GM23338 (cell line): ENCODE measurements around a stretch of chr10.

DNA sequence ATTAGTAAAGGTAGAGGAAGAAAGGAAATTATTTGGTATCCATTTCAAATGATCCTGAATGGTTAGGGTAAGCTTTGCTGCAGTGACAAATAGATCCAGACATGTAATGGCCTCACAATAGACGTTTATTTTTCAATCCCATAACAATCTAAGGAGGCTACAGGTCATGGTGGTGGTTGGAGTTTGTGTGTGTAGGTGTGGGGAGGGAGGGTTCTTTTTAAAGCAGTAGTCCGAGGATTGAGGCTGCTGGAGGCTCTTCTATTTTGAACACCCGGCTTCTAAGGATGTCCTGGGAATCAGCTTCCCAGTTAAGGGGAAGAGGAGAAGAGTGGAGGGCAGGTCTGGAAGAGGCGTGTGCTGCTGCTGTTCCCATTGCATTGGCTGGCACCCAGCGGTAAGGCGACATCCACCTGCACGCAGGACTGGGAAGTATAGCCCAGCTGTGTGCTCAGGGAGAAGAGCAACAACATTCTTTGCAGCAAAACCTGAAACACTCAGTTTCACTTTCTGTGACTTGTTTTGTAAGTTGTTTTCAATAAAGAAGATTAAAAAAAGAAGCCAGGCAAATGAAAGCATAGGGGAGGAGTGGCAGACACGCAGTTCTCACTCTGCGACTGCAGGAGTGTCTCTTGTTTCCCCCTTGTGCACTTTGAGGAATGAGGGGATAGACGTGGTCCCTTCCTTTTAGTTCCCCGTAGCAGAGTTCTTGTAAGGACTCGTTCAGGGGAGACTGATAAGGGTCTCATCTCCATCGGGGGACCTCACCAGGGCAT is 5.6 kb downstream of the FBH1 start:
- PRO-cap: no peak
- RAMPAGE, long total RNA: no peak

GRCh38 chr10:5937031-5937648 is 40.2 kb downstream of the IL15RA start:
- PRO-cap: no peak
- RAMPAGE, long total RNA: no peak

DNA sequence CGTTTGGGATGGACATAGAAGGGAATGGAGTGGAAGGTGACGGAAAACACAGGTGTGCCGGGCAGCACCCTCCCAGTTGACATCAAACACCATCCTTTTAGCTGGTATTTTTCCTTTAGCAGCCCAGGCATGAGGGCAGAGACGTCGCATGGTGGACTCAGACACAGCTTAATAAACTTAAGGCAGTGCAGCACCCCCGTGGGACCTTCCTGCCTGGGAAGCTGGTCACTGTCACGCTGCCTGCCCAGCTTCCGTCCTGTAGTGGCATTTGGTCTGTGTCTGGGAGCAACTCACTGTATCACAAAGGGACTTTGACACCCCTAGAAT is 35.8 kb downstream of the IL15RA start:
- PRO-cap: no peak
- RAMPAGE, long total RNA: no peak

- PRO-cap: no peak
- RAMPAGE, long total RNA: no peak
Measured at GRCh38 chr10:6035004-6035203, 27.3 kb downstream of the IL2RA start.

DNA sequence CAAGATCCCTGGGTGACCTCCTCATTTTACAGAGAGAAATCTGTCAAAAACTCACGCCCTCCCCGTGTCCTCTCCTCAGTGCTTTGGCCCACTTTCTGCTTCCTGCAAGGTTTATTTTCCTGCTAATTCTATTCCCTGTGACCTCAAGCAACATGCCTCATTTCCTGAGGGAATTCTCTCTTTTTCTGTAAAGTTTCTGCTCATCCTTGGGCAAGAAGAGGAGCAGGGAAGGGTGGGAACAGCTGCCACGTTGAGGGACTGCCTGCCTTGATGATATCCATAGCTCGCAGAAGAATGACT is 4.7 kb downstream of the IL2RA start:
- PRO-cap: no peak
- RAMPAGE, long total RNA: no peak

DNA sequence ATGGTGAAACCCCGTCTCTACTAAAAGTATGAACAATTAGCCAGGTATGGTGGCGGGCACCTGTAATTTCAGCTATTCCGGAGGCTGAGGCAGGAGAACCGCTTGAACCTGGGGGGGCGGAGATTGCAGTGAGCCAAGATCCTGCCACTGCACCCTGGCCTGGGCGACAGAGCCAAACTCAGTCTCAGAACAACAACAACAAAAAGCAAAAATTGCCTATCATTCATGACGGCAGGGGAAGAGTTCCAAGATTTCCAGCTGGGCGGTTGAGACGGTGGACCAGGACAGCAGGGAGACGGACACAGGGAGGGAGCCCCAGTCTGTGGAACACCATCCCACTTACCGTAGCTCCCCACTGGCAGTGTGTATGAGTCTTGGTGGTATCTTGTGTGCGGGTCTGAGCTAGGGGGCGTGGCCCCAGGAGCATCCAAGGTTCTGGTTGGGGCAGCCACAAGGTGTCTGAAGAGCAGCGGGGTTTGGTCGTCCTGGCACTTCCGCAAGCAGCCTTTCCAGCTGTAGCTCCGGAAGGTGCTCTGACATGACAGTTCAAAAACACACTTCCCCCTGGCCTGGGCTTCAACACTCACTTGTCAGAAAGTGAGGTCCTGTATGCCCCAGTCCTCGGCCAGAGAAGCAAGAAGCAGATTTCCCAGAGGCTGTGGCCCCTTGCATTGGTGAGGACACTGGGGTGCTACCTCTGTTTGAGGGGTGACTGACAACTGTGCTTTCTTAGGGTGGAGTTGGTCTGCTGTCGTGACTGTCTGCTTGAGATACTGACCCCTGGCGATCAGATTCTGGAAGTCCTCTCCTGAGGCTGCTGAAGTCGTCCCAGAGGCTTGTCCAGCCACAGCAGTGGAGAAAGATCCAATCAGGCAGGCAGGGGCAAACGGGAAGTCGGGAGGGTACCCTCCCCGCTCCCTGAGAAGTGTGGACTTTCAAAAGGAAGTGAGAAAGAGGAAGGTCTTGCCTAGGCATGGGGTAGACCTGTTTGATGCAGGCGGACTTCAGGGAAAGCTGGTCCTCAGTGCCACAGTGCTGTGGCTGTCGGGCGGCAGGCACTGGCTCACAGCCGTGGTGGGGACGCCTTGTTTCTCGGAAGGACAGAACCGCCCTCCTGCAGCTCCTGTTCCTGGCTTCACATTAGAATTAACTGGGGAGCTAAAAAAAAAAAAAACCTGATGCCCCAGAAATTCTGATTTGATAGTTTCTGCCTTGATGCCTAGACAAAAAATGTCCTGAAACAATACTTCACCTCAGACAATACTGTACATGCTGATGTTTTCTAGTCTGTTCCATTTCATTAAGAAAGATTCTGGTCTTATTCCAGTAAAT is 51.5 kb upstream of the PFKFB3 start:
- PRO-cap: no peak
- RAMPAGE, long total RNA: no peak

- PRO-cap: no peak
- RAMPAGE, long total RNA: no peak
Measured at GRCh38 chr10:6153138-6153704, 49.5 kb upstream of the PFKFB3 start.

- PRO-cap: no peak
- RAMPAGE, long total RNA: no peak
Measured at GRCh38 chr10:6173023-6173525, 29.7 kb upstream of the PFKFB3 start.

DNA sequence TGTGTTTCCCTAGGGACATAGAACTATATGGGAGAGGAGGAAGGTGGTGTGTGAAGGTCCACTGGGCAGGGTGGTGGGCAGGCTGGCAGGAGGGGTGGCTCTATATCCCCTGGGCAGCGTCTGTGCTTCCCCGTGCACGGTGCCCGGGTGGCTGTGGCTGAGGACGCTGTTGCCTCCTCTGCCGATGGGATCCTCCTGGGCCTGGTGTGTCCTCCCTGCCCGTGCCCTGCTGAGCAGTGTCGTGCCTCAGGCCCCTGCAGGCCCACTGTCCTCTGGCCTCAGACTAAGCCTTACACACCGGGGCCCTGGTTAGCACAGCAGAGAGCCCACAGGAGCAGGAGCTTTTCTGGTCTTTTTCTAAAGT is 19.2 kb downstream of the PFKFB3 start:
- PRO-cap: no peak
- RAMPAGE, long total RNA: no peak

DNA sequence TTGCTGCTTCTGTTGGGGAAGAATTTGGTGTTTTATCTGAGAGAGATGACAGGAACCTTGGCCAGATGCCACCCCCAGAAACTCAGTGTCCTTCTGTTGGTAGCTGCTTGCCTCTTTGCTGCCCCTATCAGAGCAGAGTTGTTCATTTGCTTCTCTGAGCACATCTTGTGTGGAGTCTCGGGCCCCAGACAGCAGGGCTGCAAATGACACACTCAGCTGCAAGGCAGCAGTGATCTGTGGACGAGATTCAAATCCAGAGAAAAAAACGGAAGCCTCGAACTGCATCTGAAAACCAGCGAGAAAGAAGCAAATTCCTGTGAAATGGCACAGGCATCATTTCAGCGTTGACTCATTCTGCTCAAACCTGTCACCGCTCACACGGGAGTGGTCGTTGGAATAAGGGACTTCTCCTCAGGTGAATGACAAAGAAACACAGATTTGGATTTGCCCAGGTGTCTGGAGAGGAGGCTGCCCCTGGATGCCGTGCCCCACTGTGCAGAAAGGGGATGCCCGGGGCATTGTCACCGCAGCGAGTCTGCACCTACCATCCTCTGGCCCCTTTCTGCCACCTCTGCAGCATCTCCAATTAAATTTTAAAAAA is 144.7 kb downstream of the PFKFB3 start:
- PRO-cap: no peak
- RAMPAGE, long total RNA: no peak

- PRO-cap: no peak
- RAMPAGE, long total RNA: no peak
Measured at GRCh38 chr10:6400230-6400973, 179.7 kb downstream of the PRKCQ start.

GRCh38 chr10:6401034-6402175 is 178.7 kb downstream of the PRKCQ start:
- PRO-cap: bidirectional peak, plus-strand start at chr10:6401693, minus-strand start at chr10:6401449; bidirectional peak, plus-strand start at chr10:6402045, minus-strand start at chr10:6401908
- RAMPAGE, long total RNA: no peak

GRCh38 chr10:6473825-6474446 is 106.1 kb downstream of the PRKCQ start:
- PRO-cap: no peak
- RAMPAGE, long total RNA: no peak

DNA sequence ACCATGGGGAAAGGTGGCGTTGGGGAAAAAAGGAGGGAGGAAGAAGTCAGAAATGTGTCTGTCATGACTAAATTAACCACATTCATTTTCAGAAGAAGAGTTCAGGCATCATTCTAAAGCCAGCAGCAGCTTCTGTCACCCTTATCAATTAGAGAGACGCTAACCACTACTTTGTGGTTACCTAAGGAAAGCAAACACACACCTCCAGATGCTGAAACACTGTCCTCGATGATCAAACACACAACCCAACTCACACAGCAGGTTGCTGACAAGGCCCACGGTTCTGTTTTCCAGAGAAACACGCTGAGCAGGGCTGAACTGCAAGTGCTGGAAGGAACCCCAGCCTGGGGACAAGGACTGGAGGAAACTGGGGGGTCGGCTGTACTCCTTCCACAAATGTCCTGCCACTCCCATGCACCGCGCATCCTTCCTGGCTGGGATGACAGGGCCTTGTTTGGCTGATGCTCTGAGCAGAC is 36.6 kb downstream of the PRKCQ start:
- PRO-cap: no peak
- RAMPAGE, long total RNA: no peak

DNA sequence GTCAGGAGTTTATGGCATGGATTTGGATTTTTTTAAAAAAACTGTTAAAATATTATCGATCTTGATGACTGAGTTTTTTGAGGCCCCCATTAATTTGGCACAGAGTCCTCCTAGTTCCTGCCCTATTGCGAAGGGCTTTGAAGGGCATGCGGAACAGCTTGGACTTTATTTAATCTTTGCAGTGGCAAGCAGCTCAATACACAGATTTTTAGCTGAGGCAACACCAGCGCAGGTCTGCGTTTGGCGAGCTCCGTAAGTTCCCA is 453 bp upstream of the TAF3 start:
- PRO-cap: unidirectional peak, minus-strand start at position 139 of the sequence; bidirectional peak, plus-strand start at position 203 of the sequence, minus-strand start at position 139 of the sequence
- RAMPAGE, long total RNA: no peak

- PRO-cap: no peak
- RAMPAGE, long total RNA: no peak
Measured at GRCh38 chr10:8049420-8049992, 5.0 kb upstream of the GATA3 start.

GRCh38 chr10:8052393-8053297 is 1.8 kb upstream of the GATA3 start:
- PRO-cap: no peak
- RAMPAGE, long total RNA: no peak

DNA sequence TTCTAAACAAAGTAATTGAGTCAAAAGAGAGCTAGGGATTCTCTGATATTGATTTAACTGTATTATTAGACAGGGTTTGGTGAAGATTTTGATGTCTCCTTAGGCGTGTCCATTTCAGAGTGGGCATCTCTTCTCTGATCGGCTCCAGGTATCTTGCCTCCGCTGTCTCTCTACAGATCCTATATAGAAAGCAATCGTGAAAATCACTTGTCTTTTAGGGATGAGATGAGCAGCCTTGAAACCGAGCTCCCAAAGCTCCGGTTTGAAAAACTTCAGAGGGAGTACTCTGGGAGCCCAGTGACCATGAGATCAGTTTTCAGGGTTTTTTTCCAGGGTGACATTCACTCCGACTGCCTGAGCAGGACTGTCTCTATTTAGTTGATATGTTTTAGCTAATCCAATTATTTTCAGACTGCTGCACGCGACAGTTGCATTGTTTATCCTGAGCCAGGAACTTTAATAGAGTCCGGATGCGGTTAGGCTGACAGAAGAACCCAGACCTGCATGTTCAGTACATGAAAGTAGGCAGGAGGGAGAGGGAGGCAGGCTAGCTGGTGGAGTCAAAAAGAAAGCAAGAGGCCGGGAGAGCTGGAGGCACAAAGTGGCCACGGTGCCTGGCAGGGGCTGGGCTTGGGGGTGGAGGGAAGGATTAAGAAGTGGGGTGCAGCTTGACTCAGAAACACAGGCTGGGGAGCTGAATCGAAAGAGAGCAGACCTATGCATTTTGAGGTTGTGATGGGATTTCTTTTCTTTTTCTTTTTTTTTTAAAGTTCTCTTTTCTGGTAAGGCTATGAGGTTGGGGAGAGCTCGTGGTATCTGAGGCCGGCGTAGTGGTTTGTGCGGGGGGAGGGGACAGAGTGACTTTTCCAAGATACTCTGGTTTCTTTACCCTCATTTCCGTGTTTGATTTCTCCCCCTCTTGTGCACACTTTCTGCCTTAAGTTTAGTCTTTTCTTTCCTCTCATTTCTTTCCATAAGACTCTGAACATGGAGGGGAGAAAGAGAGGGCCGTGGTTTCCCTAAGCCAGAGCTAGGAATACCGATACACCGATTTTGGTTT is 5.6 kb downstream of the GATA3 start:
- PRO-cap: no peak
- RAMPAGE, long total RNA: no peak

- PRO-cap: no peak
- RAMPAGE, long total RNA: no peak
Measured at GRCh38 chr10:8063906-8064348, 9.4 kb downstream of the GATA3 start.

- PRO-cap: no peak
- RAMPAGE, long total RNA: no peak
Measured at GRCh38 chr10:11046562-11046846, 28.8 kb downstream of the CELF2 start.